Colonic mucosa (tissue), 1 donor: ENCODE measurements around the gene PDCD1.

DNA sequence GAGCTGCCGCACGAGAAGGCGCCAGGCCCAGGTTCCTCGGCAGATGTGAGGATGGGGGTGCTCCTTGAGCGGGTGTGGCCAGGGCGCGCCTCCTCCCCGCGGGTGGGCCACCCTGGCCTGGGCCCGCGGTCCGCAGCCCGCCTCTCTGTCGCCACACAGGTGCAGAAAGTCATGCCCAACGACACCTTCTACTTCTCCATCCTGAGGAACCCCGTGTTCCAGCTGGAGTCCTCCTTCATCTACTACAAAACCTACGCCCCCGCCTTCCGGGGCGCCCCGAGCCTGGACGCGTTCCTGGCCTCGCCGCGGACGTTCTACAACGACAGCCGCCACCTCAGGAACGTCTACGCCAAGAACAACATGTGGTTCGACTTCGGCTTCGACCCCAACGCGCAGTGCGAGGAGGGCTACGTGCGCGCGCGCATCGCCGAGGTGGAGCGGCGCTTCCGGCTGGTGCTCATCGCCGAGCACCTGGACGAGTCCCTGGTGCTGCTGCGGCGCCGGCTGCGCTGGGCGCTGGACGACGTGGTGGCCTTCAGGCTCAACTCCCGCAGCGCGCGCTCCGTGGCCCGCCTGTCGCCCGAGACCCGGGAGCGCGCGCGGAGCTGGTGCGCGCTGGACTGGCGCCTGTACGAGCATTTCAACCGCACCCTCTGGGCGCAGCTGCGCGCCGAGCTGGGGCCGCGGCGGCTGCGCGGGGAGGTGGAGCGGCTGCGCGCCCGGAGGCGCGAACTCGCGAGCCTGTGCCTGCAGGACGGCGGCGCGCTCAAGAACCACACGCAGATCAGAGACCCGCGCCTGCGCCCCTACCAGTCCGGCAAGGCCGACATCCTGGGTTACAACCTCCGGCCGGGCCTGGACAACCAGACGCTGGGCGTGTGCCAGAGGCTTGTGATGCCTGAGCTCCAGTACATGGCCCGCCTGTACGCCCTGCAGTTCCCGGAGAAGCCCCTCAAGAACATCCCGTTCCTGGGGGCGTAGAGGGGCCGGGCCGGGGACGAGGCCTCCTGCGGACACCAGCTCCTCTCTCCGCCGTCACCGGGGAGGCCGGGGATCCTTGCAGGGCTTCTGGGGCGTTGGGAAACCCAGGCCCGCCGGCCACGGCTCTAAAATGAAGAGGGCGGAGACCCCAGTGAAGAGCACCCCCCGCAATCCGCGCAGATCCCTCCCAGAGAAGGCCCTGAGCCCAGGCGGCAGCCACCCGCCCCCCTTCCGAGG lies 5.4 kb upstream of the NEU4 start:
- PRO-cap: no peak

DNA sequence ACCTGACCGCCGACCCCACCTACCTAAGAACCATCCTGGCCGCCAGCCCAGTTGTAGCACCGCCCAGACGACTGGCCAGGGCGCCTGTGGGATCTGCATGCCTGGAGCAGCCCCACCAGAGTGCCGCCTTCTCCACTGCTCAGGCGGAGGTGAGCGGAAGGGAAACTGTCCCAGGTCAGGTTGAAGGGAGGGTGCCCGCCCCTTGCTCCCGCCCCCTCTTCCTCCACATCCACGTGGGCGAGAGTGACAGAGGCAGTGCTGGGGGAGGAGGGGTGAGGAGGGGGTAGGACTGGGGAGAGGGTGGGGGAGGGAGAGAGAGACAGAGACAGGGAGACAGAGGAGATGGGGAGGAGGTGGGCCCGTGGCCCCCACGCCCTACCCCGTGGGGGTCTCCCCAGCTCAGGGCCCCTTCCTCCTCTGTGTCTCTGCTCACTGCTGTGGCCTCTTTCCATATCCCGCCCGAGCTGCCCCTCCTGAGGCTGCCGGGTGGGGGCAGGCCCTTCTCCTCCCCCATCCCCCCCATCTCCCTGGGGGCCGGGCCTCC lies at the start of gene PDCD1:
PDCD1 (minus strand) TSS at position 155 of the 544 bp plus-strand sequence.
- PRO-cap: unidirectional peak, minus-strand start at position 151 of the sequence

DNA sequence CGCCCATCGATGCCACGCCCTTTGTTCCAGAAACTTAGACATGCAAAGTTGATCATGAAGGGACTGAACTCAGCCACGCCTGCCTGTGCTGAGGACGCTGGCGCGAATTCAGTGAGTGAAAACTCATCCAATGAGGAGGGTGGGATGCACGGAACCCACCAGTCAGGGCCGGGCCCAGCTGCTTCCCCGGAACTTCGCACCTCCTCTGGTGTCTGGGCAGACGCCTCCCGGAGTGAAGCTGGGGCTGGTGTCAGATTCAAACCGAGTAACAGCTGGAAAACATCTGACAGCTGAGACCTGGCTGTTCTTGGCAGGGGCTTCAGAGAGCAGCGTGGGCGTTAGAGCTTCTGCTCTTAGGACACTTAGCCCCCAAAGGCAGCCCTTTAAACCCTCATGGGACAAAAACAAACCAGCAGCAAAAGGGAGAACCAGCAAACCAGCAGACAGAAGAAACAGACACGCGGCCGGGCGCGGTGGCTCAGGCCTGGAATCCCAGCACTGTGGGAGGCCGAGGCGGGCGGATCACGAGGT lies 875 bp downstream of the FAM240C start:
- PRO-cap: no peak

GRCh38 chr2:241900866-241901324 lies 631 bp upstream of the FAM240C start:
- PRO-cap: no peak

GRCh38 chr2:242087831-242088287 lies 187.6 kb upstream of the FAM240C start:
- PRO-cap: no peak

- PRO-cap: no peak
Observed at GRCh38 chr2:242114442-242115020, 214.3 kb upstream of the FAM240C start.